Karpas-422 (cell line): ENCODE measurements around a stretch of chr2.

- PRO-cap = no peak
- RAMPAGE, long total RNA = no peak
Observed at GRCh38 chr2:235008349-235009236, 56.8 kb downstream of the SH3BP4 start.

- PRO-cap = no peak
- RAMPAGE, long total RNA = no peak
Observed at GRCh38 chr2:235050678-235051795, 99.2 kb downstream of the SH3BP4 start.

- PRO-cap = no peak
- RAMPAGE, long total RNA = no peak
Observed at GRCh38 chr2:235053608-235054313, 101.9 kb downstream of the SH3BP4 start.

DNA sequence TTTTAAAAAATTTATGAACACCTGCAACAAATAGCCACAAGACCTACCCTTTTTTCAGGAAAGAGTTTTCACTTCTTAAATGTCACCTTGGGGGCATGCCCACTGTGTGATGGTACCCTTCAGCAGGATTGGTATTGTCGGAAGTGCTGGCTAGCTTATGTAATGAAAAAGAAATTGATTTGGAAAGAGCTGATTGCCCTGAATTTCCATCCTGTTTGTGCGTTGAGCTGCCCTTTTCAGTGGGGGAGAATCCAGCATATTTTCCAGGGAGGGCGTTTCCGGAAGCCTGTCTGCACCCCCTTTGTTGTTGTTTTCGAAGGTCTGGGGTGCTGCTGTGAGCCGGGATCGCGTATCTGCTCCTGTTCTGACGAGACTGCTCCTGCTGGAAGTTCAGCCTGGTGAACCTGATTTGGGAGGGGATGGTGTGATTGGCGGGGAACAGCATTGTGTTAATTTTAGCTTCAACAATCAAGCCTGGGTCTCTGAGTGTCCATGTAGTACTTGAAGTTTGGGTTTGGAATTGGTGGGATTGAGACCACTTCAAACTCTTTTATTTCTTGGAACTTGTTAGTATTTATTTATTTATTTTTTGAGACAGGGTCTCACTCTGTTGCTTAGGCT, 9.3 kb downstream of the AGAP1 start:
- PRO-cap = no peak
- RAMPAGE, long total RNA = no peak

- PRO-cap = no peak
- RAMPAGE, long total RNA = no peak
Observed at GRCh38 chr2:235506617-235507165, 12.8 kb downstream of the AGAP1 start.

- PRO-cap = no peak
- RAMPAGE, long total RNA = no peak
Observed at GRCh38 chr2:235607252-235608045, 113.6 kb downstream of the AGAP1 start.

DNA sequence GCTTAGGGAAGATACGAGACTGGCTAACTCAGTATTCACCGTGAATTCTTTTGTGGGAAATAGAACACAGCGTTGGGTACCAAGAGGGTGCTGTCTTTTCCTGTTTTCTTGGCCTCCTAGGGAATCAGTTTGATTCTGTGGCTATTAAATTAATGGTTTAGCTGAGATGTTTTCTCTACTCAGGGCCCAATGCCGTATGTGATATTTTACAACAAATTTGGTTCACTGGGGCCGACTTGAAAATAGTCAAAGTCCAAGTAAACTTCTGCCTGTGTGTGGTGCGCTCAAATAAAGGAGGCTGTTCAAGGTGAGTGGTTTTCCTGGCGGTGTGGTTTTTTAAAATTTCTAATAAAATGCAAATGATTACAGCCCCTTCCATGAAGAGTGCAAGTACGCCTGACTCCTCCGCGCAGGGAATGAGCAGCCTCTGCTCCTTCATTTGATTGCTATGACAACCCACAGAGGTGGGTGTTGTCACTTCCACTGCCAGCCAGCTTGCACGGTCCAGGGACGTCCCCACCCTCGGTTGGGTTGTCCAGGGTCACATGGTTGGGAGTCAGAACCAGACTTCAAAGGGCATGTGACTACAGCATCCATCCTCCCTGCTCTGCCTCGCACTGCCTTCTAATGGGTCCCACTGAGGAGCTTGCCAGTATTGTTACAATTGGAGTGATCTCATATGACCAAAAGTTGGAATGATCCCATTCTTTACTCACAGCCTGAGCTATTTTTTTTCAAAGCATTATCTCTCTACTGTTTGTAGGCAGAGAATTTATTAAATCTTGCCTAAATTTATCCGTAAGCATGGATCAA, 121.1 kb downstream of the AGAP1 start:
- PRO-cap = no peak
- RAMPAGE, long total RNA = no peak

DNA sequence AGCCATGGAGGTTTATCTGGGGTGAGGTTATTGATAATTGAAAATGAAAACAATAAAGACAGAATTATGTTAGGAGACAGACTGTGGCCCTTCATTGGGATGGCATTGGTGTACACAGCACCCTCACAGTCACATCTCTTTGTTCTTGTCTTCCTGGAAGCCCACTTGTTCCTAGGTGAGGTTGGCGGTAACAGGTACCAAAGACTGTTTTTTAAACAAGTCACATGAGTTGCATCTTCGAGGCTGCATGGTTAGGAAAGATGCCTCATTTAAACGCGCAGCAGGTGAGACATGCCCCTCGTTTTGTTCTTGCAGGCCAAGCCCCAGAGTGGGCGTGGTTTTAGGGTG, 175.2 kb downstream of the AGAP1 start:
- PRO-cap = no peak
- RAMPAGE, long total RNA = no peak

GRCh38 chr2:235670649-235671161, 176.9 kb downstream of the AGAP1 start:
- PRO-cap = no peak
- RAMPAGE, long total RNA = no peak

GRCh38 chr2:235727120-235727469, 233.3 kb downstream of the AGAP1 start:
- PRO-cap = no peak
- RAMPAGE, long total RNA = no peak

GRCh38 chr2:235840009-235840923, 327.9 kb downstream of the GBX2 start:
- PRO-cap = no peak
- RAMPAGE, long total RNA = no peak

- PRO-cap = no peak
- RAMPAGE, long total RNA = no peak
Observed at GRCh38 chr2:235974418-235974887, 193.7 kb downstream of the GBX2 start.

DNA sequence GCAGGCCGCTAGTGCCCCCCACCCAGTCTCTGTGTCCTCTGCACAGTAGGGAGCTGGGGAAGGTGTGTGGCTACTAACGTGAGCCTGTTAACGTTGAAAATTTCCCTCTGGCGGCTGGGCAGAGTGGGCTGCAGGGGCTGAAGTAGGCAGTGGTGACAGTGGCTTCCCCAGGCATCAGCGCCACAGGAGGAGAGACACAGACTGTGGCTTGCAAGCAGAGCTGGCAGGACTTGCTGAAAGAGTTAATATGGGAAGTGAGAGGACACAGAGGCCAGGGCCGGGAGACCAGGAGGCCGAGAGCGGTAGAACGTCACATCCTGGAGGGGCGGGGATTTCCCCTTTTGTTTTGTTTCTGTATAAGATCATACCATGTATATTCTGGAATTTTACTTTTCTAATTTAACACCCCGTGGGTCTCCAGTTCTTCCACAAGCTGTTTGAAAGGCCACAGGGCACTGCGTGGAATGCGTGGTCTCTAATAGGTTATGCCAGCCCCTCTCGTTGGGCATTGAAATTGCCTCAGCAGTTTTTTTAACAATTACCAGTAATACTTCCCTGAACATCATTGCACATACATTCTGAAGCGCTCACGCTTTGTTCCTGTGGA, 166.7 kb downstream of the GBX2 start:
- PRO-cap = no peak
- RAMPAGE, long total RNA = no peak

- PRO-cap = no peak
- RAMPAGE, long total RNA = no peak
Observed at GRCh38 chr2:236574306-236574881, 4.8 kb downstream of the ACKR3 start.

DNA sequence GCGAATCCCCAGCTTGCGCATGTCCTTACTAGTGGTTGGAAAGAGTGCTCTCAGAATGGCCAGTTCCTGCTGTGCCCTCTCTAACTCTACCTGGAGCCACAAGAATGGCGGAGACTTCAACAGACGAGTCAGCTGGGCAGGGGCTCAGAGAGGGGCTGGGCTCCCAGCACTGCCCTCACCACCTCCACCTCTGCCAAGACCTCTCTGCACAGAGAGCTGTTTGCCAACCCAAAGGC, 13.2 kb downstream of the ACKR3 start:
- PRO-cap = no peak
- RAMPAGE, long total RNA = no peak

GRCh38 chr2:236718993-236719796, 149.6 kb downstream of the ACKR3 start:
- PRO-cap = no peak
- RAMPAGE, long total RNA = no peak

GRCh38 chr2:237128105-237128699, 42.5 kb downstream of the COPS8 start:
- PRO-cap = no peak
- RAMPAGE, long total RNA = no peak

DNA sequence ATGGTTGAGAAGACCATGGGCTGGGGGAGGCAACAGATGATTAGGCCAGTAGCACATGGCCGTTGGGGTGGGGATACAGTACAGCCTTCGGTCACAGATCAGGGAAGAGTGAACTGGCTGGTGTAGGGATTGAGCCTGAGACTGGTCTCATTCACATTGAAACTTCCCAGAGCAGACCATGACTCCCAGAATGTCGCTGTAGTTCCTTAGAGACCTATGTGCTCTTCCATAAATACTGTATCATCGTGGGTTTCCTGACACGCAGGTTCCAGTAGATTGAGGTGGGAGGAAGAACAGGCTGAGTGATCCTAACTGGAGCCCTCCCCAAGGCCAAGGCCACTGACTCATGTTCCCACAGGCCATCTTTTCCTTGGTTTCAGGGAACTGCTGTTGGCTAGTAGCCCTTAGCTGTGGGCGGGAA, 55.7 kb downstream of the COPS8 start:
- PRO-cap = no peak
- RAMPAGE, long total RNA = no peak

DNA sequence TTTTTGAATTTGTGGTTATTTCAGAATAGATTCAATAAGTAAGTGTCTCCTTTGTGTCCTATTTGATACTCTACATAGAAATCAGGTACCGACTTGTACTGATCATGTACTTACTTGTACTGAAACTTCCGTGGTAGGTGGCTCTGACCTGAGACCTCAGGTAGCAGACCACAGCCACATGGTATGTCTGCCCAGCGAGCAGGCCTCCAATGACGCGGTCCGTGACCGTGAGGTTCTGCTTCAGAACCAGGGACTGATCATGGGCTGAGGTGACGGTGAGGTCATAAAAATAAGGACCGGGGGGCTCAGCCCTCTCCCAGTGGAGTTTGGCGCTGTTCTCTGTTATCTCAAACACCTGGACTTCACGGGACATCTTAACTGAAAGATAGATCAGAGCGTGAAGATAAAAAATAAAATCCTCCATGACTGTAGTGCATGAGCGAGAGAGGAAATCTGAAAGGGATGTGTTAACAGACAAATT, 79.4 kb downstream of the COL6A3 start:
- PRO-cap = no peak
- RAMPAGE, long total RNA = no peak

DNA sequence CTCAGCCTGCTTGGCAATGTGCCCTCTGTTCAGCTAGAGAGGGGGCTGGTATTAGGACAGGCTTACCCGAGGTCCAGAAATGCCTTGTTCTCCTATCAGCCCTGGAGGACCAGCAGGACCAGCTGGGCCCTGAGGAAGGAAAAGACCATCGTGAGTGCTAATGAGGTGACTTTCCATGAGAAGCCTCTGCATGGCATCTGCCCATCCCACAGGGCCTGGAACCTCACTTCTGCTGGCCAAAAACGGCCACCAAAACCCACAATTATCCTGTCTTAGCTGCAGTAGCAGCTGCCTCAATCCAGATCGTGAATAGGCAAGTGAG, 61.5 kb downstream of the COL6A3 start:
- PRO-cap = no peak
- RAMPAGE, long total RNA = no peak